Colonic mucosa (tissue), 1 donor: ENCODE data around the gene DUSP29.

DNA sequence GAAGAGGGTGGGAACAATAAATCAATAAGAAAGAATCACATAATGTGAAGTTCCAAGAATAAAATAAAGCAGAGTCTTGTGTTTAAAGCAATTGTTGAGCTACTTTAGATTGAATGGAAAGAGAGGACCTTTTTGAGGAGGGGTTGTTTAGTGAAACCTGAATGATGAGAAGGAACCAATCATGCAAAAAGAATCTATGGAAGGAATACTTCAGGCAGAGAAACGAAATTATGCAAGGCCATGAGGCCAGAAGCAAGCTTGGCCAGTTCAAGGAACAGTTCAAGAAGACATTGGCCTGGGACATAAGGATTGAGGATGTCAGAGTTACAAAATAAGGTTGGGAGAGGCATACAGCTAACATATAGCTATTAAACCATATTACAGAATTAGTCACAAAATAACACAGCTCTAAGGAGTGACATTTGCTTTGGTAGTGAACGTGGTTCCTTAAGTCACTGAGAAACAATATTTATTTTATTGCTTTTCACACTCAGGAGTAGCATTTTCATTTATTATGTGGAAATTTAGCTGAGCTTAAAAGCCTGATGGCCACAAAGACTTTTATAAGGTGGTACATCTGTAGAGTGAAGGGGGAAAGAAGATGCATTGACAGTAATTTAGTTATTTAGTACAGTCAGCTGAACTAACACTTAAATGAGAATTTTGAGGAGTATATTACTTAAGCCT, 86.8 kb upstream of the OIT3 start:
- PRO-cap, result no peak

DNA sequence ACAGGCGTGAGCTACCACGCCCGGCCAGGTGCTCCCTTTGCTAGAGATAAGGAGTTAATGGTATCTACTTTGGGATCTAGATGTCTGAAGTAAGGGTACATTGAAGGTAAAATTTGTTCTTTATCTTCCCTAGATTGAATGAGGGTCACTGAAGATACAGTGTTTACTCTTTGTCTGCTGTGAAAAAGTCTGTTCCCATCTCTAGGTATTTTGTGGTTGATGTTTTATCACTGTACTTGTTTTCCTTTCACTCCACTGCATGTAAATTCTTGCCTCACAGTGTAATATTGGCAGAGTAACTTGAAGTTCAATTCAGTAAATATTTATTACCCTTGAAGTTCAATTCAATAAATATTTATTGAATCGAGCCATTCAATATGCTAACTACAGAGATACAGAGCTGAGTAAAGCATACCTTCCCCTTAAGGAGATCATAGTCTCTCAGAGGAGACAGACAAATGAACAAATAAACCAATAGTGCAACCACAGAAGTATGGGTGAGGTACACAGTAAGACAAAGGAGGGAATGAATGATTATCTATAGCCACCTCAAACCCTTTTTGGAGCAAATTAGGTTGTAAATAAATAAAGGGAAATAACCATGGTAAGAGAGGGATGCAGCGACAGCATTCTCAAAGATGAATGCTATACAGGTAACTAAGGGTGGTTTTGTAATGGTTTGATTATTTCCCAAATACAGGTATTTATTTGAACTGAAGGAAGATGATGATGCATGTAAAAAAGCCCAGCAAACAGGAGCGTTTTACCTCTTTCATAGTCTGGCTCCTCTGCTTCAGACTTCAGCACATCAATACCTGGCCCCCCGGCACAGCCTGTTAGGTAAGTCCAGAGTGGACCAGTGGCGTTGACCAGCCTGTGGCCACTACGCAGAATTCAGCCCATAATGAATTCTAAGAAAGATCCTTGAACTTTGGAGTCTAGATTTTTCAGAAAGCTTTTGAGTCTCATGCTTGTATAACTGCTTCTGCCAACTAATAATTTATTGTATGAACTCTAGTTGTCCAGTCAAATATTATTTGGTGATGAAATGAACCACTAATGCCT, 9.4 kb downstream of the NUDT13 start:
- PRO-cap, result no peak

- PRO-cap, result no peak
These were observed 8.4 kb upstream of the ANXA7 start for GRCh38 chr10:73422178-73422775.

DNA sequence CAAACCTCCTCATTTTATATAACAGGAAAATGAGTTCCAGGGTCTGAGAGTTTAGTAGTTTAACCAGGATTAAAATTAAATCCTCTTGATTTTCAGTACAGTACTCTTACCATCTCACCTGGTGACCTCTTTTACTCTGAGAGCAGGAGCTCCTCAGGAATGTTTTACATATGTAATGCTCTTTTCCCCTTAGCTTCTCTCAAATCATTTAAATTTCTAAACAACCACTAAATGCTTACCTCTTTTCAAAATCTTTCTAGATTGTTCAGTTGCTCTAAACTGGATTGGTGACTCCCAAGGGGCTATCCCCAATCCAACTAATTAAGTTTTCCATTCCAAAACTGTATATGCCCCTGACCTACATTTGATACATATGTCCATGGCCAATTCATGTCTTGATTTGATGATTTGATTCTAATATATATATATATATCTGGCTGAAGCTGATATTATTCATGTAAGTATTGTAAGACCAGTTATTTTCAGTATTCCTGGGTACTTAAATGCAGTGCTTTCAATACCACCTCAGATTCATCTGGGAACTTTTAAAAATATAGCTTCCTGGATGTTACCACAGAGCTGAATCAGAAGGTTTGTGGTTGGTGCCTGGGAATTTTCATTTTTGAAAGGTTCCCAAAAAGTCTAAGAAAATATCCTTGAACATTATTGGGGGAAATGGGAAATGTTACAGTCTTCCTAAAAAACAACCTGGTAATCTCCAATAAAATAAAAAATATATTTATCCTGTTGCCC, 10.5 kb upstream of the PPP3CB start:
- PRO-cap, result no peak

GRCh38 chr10:73649833-73650242, 6.0 kb downstream of the SYNPO2L start:
- PRO-cap, result no peak

DNA sequence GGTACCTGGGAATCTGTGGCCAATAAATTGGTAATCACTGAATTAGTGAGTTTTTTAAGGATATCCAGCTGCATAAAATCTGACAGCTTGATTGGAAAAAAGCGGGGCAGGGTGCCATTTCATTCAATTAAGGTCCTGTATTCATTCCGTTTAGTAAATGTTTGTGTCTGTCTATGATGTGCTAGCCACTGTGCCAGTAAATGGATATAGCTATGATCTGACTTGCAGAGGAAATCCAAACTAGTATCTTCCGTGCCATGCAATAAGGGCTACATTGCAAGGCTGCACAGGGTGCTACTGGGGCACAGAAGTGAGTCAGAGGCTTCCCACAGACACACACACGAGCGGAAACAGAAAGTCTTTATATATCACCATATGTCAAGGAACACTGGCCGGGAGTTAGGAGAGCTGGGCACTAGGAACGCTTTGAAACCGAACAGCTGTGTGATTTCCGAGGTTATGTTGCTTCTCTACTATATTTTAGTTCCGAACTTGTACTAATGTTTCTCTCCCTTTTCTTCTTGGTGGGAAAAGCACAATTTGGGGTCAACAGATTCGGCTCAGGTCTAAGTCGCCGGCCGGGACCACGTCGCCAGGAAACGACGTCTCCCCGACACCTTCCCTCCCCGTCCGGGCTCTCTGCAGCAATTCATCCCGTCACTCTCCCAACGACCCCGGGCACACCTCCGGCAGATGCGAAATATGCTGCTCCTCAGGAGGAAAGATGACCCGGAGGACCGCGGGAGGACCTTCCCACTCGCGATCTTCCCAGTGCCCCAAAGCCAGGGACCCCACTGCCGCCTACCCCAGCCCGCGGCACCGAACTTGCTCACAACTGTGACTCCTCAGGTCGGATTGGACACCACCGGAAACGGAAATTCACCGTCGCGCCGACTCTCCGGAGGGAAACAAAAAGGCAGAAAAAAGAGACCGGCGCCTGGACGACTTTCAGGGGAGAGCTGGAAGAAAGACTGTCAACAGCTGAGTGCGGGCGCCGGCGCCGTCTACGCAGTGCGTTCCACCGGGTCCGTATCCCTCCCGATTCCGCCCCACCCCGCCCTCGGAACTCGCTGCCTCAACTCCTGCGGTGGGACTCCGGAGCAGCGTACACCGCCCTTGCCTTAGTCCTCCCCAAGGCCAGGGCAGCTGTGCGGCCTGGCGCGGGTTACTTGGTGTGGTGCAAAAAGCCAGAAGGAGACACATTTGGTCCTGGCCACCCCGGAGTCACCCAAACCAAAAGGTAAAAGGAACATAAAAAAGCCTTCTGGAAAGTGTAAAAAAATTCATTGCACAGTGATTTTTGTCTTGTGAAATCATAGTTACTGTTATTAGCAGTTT, 14.1 kb upstream of the SEC24C start:
- PRO-cap, result bidirectional peak, plus-strand start at position 951 of the sequence, minus-strand start at position 837 of the sequence

GRCh38 chr10:73742568-73743053, 1.6 kb upstream of the SEC24C start:
- PRO-cap, result no peak

DNA sequence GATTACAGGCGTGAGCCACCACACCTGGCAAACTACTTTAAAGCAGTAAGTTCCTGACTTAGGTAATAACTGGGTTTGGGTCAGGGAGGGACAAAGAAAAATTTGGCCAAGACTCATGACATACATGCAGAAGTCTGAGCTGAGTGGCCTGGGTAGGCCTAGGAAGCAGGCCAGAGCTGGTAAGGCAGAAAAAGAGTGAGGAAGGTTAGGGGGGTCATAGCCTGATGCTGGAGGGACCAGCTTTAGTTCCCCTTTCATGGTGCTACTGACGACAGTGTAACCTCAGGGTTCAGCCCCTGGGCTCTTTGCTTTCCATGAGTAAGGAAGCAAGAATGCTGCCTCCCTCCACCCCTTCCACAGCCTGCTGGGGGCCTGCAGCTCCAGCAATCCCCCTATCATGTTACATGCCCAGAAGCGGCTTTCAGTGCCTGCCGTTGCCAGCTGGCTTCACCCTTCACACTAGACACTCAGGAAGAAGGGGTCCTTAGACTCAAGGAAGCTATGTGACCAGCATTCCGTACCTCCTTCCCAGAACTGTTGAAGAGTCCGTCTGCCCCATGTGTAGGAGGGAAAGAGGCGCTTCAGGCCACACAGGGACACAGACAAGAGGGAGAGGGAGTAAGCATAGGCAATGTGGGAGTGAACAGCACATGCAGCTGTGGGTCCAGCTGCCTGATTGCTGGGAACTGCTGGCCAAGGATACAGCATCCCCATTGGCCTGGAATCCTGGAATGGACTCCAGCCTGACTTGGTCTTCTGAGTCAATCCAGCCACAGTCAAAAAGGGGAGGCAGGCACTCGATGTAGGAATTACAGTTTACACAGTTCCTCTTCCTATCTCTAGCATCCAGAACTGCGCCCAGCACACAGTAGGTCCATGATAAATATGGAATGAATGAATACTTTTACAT, 4.2 kb upstream of the PLAU start:
- PRO-cap, result unidirectional peak, plus-strand start at position 779 of the sequence

DNA sequence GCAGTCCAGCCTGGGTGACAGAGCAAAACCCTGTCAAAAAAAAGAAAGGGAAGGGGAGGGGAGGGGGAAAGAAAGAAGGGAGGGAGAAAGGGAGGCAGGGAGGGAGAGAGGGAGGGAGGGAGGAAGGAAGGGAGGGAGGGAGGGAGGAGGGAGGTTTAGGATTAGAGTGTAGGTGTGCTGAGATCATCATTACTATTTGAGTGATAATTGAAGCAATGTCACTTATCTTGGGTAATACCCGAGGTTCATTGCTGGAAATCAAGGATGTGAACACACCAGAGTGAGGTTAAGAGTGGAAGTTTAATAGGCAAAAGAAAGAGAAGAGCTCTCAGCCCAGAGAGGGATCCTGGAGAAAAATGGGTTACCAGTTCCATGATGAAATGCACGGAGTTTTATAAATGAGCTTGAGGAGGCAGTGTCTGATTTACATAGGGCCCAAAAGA, 27.7 kb downstream of the VCL start:
- PRO-cap, result no peak

DNA sequence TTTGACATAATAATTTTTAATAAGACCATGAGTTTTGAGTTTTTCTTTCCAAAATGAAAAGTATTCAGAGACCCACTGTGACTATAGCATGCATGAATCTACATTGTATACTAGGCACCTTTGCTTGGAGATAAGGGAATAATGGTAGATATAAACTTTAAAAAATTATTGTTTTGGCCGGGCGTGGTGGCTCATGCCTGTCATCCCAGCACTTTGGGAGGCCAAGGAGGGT, 45.7 kb downstream of the VCL start:
- PRO-cap, result no peak

DNA sequence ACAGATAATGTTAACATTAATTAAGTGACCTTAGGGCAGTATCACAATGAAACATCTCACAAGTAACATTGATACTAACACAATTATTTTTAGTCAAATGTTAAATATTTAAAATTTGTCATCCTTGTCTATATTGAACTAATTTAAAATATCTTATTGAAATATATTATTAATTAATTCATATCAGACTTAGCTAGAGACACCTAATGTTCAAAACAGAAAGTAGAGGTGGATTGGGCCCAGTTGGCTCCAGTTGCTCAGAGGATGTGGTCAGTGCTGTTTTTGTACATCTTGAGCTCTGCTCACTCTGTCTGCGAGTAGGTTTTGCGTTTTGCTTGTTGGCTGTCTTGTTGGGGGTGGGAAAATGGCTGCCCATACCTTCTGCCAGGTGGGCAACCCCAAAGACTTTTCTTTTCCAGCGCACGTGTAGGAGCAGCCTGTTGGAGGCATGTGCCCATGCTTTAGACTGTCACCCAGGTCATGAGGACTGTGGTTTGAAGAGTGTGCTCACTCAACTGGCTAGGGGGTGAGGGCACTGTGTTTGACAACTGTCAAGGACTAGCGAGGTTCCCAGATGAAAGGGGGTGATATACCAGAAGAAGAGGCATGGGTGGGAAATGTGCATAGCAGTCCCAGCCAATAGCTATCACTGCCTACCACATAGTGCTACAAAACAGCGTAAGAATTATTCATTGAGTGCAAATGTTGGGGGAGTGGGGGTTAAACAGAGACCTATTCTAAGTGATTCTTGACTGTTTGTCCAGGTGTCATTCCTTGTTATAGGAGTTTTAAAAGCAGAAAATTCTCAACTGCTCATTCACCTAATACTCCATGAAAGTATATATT, 73.9 kb downstream of the KAT6B start:
- PRO-cap, result no peak

- PRO-cap, result no peak
These were observed at the start of gene DUSP29 for GRCh38 chr10:75073509-75073922. Gene DUSP29 (minus strand): TSS chr10:75073642.

DNA sequence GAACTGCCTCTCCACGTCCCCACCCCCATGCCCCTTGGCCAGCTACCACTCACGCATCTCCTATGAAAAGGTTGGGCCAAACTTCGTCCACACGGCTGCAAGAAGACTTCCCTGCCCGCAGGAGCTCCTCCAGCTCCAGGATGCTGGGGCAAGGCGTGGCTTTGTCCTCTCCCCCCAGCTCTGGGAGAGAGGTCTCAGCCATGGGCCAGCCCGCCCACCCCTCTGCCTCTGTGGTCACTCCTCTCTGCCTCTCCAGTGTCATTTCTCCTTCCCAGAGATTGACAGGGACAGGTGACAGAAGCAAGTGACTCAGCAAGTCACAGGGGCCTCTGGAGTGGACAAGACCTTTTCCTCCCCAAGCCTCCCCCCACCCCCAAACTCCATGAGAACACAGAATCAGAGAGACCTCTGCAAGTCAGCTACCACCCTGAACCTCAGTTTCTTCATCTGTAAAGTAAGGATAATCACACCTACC, 2.5 kb upstream of the SAMD8 start:
- PRO-cap, result no peak

- PRO-cap, result bidirectional peak, plus-strand start at chr10:75112068, minus-strand start at chr10:75112072
These were observed 432 bp downstream of the SAMD8 start for GRCh38 chr10:75111795-75112380.

GRCh38 chr10:75293985-75294460, 58.3 kb upstream of the COMTD1 start:
- PRO-cap, result unidirectional peak, plus-strand start at chr10:75294188

DNA sequence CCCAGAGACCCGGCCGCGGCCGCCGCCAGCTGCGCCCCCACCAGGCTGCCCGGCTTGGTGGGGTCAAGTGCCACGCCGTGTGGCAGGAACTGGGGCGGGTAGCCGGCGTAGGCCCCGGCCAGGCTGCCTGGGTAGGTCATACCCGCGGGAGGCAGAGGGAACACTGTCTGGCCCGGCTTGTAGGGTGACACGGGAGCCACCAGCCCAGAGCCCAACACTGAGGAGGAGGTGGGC, 2.2 kb downstream of the ZNF503 start:
- PRO-cap, result no peak

GRCh38 chr10:75399716-75400283, 1.8 kb downstream of the ZNF503 start:
- PRO-cap, result bidirectional peak, plus-strand start at chr10:75400138, minus-strand start at chr10:75400125

GRCh38 chr10:75404753-75405905, 3.6 kb upstream of the ZNF503 start:
- PRO-cap, result unidirectional peak, minus-strand start at chr10:75405253

- PRO-cap, result no peak
These were observed 8.4 kb downstream of the LRMDA start for GRCh38 chr10:75439573-75440453.

DNA sequence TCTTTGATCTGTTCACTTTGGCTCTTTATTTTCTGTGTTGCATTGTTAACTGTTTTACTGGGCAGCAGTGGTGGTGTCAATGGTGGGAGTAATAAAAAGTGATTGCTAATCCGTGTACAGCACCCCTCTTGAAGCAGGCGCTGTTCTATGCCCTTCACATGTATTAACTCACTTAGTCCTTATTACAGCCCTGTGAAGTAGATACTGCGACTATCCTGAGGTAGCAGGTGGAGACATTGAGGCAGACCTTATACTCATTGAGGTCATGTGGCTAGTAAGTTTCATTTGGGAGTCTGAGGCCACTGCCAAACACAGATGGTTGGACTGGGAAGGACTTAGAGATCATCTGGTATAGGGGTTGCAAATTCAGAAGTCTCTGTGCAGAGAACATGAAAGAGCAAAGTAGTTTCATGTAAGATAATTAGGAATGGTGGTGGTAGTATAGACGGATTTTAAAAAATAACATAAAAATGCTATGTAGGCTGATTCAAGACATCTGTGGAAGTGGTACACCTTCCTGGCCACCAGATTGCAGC, 90.6 kb downstream of the LRMDA start:
- PRO-cap, result no peak